HTERT-HM (cell line): Measurements from ENCODE around the gene MYEOV.

GRCh38 chr11:68827908-68829019 is 13.5 kb downstream of the CPT1A start:
- RRBS: no CpG with 5 or more reads among the region's 23 CpGs

DNA sequence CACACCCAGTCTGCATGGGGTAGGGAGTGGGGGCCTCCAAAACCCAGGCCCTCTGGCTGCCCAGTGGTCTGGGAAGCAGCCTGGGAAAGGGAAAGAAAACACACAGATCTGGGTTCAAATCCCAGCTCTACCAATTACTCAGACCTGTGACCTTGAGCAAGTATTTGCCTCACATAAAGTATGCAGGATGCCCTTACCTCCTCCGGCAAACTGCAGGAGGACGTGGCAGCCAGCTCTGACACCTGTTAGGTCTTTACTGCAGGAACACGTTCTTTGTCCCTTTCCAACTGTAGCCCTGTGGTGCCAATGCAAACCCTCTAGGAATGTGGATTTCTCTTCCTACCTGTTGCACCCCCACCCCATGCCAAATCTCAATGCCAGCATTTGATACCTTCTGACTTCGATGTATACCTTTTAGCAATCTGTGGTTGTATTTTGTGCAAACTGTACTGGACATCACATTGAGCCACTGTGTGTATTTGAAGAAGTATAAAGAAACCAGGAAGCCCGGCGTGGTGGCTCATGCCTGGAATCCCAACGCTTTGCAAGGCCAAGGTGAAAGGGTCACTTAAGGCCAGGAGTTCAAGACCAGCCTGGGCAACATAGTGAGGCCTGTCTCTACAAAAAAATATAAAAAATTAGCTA is 5.9 kb downstream of the CPT1A start:
- RRBS: no CpG with 5 or more reads among the region's 7 CpGs

DNA sequence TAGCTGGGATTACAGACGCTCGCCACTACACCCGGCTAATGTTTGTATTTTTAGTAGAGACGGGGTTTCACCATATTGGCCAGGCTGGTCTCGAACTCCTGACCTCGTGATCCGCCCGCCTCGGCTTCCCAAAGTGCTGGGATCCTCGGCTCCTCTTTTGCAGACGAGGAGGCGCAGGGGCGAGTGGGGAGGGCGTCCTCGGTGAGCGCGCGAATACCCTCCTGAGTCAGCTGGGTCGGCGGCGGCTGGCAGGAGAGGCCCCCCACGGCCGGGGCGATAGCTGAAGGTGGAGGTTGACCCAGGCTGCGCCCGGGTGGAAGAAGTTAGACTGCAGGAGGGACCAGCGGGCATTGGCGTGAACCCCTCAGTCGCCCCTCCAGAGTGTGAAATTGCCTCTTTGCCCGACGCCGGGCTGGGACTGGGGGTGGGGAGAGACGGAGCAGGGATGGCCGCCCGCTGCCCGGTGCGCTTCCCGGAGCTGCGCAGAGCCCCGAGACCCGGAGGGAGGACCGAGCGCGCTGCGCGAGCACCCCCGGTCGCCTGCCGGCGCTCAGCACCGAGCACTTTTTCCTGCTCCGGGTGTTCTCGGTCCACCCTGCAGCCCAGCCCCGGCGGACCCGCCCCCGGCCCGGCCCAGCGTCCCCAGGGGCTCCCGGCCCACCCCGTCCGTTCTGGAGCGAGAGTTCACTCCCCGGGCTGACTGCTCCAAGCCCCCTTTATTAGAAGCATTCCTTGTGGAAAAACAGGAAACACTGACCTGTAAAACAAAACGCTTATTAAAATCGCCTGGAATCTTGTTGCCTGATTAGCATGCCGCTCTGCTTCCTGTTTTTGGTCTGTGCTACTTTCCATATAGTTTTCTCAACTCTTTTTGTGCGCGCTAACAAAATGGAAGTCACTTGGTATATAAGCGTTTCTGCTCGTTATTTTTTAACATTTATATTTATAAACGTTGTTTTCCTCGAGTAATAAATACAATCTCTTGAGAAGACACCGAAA is 13.7 kb upstream of the CPT1A start:
- RRBS: 4% methylated on average over 22 of the region's 74 CpGs

DNA sequence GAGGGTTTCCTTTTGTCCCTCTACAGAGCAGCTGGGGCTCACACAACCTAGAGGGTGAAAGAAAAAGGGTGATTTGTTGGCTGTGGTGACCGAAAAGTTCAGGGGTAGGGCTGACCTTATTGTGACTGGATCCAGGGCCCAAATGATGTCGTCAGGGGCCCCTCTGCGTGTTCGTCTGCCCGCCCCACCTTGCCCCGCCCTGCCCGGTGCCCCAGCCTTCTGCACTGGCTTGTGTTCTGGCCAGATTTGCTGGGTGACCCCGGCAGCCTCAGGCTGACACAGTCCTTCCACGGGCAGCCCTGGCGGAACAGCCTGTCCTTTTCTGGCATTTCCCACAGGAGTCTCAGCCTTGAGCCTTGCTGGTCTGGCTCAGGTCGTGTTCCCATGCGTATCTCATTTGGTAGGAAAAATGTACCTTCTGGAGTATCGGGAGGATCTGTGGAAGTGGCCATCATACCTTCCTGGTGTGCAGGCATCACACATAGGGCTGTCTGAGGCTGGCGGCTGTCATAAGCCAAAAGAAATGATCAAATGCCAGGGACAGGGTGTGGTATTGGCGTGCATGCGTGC is 31.0 kb downstream of the IGHMBP2 start:
- RRBS: 62% methylated on average over 2 of the region's 16 CpGs

DNA sequence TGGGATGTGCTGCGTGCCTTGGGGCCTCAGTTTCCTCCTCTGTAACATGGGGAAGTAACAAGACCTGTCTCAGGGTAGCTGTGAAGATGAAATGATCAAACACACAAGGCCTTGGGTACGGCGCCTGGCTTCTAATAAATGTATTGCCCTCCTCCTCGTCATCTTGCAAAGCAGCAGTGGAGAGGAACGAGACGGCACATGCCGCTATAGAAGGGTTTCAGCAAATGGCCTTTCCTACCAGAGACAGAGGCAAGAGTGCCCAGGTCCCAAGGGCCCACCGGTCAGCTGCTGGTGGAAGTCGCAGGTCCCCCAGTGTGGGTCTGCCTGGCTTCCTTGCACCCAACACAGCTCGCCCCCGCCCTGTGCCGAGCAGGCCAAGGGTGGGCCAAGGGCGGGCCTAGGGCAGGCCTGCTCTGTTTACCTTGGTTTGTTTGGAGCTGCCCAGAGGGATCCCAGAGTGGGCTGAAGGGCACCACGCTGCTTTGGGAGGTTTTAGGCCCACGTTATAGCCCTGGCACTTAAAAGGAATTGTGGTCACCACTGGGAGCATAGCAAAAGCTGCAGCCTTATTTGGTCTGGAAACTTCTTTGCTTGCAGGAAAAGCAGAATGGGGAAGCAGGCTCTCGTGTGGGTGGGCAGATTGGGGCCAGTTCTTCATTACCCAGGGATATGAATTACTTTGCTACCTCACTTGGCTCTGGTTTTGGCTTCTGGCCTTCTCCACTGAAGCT is 38.1 kb downstream of the MRGPRD start:
- RRBS: no CpG with 5 or more reads among the region's 16 CpGs

GRCh38 chr11:68974190-68974583 is 6.6 kb downstream of the MRGPRD start:
- RRBS: no CpG with 5 or more reads among the region's 14 CpGs

DNA sequence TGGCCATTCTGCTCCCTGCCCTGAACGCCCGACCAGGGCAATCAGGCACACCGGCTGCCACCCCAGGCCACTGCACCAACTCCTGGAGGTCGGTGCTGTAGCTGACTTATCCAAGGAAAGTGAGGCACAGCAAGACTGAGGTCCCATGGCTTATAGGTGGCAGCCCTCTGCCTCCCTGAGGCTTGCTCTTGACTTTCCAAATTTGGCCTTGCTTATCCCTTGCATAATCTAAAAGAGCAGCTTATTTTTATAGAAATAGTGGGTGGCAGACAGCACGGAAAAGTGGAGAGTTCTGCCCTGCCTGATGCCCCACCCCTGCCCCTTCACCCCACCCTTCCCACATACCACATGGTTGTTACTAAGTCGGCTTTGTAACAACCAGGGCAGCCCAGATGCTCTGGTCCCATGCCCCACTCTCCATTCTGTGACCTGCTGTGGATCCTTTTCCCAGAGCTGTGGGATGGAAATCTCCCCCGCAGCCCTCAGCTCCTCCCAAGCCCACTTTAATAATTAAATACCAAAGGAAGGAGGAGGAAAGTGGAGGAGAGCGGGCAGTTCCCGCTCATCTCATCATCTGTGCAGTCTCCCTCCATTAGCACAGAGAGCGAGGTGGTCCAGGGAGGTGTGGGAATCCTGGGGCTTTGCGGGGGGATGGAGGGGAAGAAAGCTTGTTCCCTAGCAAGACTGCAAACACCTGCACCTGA is 11.0 kb downstream of the MRGPRF start:
- RRBS: no CpG with 5 or more reads among the region's 11 CpGs

GRCh38 chr11:69050641-69051493 is 2.1 kb downstream of the TPCN2 start:
- RRBS: no CpG with 5 or more reads among the region's 16 CpGs

DNA sequence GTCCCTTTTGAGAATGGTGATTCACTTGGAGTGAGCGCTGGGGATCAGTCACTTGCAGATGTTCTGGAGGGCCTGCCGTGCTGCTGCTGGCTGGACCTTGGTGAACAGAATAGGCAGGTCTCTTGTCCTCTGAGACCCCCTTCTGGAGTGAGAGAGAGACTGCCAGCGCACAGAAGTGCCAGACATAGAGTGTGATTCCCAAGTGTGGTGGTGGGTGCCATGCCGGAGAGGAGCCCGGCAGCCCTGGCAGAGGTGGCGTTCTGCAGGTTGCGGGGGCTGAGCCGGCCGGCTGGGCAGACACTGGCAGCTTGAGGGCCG is 12.2 kb downstream of the TPCN2 start:
- RRBS: 76% methylated on average over 3 of the region's 10 CpGs

GRCh38 chr11:69074451-69074755 is 25.7 kb downstream of the TPCN2 start:
- RRBS: no CpG with 5 or more reads among the region's 8 CpGs

GRCh38 chr11:69079042-69079747 is 30.5 kb downstream of the TPCN2 start:
- RRBS: 70% methylated on average over 2 of the region's 16 CpGs

- RRBS: no CpG with 5 or more reads among the region's 22 CpGs
Measured at GRCh38 chr11:69094359-69095408, 46.0 kb downstream of the TPCN2 start.

GRCh38 chr11:69293827-69294911 is at the start of gene MYEOV:
TSS of gene MYEOV (plus strand) at chr11:69294155.
- RRBS: no CpG with 5 or more reads among the region's 21 CpGs

- RRBS: no CpG with 5 or more reads among the region's 6 CpGs
Measured at GRCh38 chr11:69359877-69360700, 66.1 kb downstream of the MYEOV start.

DNA sequence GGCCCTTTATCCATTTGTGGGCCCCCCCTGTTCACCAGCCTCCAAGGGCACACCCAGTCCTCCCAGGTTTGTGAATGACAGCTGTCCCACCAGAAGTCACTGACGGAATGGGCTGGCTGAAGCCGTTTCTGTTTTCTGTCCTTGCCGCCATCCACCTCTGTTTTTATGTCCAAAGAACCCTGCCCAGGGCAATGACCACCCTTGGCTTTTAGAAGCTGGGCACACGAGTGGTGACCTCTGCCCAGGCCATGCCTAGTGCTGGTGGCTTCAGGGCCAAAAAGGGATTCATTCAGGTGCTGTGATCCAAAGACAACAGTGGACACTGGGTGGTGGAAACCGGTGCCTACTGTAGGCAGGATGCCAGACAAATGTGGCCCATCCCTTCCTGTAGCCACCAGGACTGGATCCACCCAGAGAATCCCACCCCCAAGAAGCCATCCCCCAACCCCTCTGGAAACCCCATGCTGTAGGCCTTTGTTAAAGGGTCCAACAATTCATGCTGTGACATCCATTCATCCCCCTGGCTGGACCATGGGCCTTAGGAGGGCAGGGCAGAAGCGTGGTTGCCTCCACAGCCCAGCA is 102.7 kb downstream of the MYEOV start:
- RRBS: no CpG with 5 or more reads among the region's 6 CpGs

DNA sequence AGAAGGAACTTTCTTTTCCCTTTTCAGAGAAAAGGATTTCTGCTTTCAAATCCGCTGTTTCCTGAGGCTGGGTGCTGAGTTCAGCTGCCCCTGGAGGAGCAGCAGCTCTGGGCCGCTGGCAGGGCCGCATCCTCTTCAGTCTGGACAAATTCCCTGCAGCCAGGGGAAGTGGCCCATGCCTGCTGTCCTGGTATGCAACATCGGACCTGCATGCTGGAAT is 133.3 kb downstream of the MYEOV start:
- RRBS: no CpG with 5 or more reads among the region's 4 CpGs

DNA sequence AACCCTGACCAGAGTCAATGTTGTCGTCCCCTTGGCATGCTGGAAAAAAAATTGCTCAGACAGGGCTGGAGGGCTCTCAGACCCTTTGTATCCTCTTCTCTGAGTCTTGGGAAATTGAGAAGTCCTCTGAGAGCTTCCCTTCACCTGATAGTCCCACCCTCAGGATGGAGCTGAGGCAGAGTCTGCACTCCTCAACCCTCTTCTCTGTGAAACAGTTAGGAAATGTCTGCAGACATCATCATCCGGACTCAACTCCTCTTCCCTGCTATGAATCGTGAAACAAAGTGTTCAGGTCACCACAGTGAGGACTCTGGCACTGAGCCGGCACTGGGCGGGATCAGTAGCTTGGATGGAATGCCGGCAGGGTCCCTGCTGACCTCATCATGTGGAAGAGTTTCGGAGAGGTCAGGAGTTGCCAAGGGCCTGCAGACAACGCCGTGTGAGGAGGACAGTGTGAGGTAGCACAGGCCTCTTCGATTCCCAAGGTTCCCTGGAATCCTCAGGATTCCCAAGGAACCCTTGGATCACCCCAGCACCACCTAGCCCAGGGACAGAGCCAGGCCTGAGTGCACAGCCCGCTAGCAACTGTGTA is 160.4 kb upstream of the CCND1 start:
- RRBS: 34% methylated on average over 3 of the region's 11 CpGs

DNA sequence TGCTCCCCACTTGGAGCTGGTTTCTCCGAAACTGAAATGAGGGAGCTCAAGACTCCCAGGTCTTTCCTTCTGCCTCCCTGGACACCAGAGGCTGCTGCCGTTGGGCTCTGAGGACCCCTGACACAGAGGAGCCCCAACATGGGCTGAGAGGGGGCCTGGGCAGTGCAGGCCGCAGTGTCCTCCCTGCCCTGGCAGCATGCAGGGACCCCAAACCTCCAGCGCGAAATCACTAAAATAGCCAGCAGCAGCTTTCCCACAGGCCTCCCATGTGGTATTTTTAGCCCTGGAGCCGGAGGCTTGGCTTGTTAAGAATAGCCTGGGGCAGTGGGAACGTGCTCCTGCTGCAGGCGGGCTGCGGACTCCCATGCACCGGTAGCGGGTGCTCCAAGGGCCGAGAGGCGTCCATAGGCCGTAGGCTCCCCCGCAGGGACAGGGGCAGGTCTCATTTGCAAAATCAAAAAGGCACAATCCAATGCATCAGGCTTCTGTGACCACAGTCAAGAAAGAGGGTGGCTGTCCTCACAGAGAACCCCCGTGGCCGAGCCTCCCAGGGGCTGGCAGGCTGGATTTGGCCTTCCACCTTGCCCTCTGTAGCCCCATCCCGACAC is 151.6 kb upstream of the CCND1 start:
- RRBS: 31% methylated on average over 4 of the region's 18 CpGs

DNA sequence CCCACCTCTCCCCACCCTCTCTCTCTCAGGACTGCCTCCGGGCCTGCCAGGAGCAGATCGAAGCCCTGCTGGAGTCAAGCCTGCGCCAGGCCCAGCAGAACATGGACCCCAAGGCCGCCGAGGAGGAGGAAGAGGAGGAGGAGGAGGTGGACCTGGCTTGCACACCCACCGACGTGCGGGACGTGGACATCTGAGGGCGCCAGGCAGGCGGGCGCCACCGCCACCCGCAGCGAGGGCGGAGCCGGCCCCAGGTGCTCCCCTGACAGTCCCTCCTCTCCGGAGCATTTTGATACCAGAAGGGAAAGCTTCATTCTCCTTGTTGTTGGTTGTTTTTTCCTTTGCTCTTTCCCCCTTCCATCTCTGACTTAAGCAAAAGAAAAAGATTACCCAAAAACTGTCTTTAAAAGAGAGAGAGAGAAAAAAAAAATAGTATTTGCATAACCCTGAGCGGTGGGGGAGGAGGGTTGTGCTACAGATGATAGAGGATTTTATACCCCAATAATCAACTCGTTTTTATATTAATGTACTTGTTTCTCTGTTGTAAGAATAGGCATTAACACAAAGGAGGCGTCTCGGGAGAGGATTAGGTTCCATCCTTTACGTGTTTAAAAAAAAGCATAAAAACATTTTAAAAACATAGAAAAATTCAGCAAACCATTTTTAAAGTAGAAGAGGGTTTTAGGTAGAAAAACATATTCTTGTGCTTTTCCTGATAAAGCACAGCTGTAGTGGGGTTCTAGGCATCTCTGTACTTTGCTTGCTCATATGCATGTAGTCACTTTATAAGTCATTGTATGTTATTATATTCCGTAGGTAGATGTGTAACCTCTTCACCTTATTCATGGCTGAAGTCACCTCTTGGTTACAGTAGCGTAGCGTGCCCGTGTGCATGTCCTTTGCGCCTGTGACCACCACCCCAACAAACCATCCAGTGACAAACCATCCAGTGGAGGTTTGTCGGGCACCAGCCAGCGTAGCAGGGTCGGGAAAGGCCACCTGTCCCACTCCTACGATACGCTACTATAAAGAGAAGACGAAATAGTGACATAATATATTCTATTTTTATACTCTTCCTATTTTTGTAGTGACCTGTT is 10.5 kb downstream of the CCND1 start:
- RRBS: 50% methylated on average over 1 of the region's 34 CpGs

- RRBS: 68% methylated on average over 4 of the region's 29 CpGs
Measured at GRCh38 chr11:69654170-69654696, 13.3 kb downstream of the CCND1 start.